Urinary bladder (tissue), 3 donors: ENCODE results near the gene RPL17.

DNA sequence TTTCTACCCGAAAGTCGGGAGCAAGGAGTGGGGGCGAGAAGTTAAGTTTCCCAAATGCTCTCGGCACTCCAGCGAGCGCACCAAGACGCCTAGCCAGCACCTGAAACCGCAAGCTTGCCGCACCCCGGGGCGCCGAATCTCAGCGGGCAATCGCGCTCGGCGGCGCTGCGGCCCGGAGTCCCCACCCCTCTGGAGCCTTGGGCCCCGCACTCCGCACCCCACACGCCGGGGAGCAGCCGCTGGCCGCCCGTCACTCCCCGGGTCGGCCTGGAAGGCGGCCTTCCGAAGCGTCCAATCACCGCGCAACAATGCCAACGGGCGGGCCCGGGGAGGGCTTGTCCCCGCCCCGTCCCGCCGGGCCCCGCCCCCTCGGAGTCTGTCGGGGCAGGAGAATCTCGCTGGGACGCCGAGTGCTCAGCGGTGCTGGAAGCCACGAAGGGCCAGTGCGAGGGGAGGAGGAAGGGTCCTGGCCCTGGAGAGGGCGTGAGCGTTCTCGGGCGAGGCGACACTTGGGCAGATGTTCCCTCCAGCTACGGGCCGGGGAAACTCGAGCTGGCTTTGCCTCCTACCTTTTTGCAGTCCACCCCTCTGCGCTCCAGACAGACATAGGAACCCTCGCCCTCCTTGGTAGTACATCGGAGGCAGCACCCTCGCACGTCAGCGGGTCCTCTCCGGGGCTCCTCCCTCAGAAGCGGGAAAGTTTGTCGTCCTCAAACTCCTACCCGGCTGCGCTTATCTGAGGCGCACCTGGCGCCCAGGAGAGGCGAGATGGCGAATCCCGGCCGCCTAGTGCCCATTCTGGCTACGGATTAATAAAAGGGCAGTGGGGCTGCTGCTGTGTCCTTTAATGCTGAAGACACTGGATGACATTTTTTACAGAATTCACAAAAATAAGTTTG lies 1.2 kb upstream of the ZBTB7C start:
- PRO-cap, result bidirectional peak, plus-strand start at position 409 of the sequence, minus-strand start at position 191 of the sequence
- RAMPAGE, long total RNA, result no peak

DNA sequence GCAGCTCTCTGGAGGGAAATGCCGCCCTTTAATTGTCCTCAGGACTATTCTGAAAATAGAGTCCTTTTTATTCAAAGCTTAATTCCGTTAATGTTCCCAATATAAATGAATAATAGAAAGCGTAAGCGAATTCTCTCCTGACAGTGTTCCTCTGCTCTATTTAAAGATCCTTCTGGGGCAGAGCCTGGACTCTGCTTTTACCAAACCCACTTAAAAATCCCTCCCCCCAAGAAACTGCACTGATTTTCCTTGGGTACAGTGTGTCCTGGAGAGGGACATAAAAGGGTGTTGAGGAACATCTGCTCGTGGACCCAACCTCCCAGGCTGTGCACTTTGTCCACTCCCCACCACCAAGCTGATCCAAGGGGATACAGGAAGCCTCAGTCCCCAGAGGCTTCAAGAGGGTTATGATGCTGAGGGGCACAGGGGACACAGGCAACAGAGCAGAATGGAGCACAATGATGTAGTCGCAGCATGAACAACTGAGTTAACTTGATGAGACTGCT lies 40.1 kb upstream of the ZBTB7C start:
- PRO-cap, result no peak
- RAMPAGE, long total RNA, result no peak

- PRO-cap, result no peak
- RAMPAGE, long total RNA, result no peak
Measured at GRCh38 chr18:48545500-48546077, 6.8 kb downstream of the CTIF start.

GRCh38 chr18:48727502-48728197 lies 188.8 kb downstream of the CTIF start:
- PRO-cap, result no peak
- RAMPAGE, long total RNA, result no peak

GRCh38 chr18:48734897-48735592 lies 196.2 kb downstream of the CTIF start:
- PRO-cap, result no peak
- RAMPAGE, long total RNA, result no peak

GRCh38 chr18:48755783-48756348 lies 194.9 kb downstream of the SMAD7 start:
- PRO-cap, result no peak
- RAMPAGE, long total RNA, result no peak

DNA sequence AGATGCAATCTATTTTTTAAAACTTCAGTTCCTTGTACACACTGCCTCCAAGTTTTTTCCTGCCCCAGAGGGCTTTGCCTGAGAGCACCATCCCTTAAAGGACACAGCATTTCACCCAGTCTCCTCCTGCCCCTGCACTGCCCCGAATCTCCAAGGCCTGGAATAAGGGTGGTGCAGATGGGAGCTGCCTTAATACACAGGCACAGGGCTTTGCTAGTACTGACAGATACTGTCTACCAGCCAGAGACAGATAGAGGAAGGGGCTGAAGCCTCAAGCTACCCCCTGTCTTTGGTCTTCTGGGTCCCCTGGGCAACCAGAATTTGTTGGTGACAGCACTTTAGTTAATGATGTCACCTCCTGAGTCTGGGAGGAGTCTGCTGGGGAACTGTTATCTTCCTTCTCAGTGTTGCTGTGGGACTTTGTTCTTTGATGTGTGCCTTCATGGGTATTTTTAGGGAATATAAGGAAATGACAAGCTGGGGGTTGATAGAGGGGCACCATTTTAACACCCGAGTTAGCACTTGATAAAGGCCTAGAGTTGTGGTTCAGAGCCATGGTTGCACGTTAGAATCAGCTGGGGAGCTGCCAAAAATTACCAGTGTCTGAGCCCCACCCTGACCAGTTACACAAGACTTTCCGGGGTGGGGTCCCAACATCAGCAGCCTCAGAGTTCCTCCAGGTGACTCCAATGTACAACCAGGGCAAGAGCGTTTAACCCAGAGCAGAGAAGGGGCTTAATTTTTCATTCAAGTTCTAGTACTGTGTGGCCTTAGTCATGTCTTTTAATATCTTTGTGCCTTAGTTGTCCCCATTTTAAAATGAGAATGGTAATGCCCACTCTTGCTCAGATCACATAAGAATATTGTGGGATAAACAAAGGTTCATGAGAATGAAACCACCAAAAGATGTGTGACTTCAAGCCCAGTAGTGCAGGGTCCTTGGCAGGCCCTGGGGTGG lies 136.8 kb downstream of the SMAD7 start:
- PRO-cap, result no peak
- RAMPAGE, long total RNA, result no peak

- PRO-cap, result no peak
- RAMPAGE, long total RNA, result no peak
Measured at GRCh38 chr18:48841374-48842285, 109.1 kb downstream of the SMAD7 start.

DNA sequence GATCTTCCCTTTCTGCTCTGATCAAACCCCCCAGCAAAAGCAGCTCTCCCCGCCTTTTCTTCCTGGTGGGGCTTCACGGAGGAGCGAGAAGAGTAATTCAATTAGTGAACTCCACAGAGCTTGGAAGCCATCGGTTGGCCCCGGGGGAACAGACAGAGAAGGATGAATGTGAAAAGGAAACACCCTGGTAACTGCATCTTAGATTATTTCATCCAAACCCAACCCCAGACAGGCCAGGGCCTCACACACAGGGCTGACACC lies 18.3 kb downstream of the SMAD7 start:
- PRO-cap, result no peak
- RAMPAGE, long total RNA, result no peak

GRCh38 chr18:48952900-48953231 lies 2.1 kb upstream of the SMAD7 start:
- PRO-cap, result no peak
- RAMPAGE, long total RNA, result no peak

- PRO-cap, result unidirectional peak, plus-strand start at chr18:48957935
- RAMPAGE, long total RNA, result no peak
Measured at GRCh38 chr18:48957691-48958216, 7.0 kb upstream of the SMAD7 start.

DNA sequence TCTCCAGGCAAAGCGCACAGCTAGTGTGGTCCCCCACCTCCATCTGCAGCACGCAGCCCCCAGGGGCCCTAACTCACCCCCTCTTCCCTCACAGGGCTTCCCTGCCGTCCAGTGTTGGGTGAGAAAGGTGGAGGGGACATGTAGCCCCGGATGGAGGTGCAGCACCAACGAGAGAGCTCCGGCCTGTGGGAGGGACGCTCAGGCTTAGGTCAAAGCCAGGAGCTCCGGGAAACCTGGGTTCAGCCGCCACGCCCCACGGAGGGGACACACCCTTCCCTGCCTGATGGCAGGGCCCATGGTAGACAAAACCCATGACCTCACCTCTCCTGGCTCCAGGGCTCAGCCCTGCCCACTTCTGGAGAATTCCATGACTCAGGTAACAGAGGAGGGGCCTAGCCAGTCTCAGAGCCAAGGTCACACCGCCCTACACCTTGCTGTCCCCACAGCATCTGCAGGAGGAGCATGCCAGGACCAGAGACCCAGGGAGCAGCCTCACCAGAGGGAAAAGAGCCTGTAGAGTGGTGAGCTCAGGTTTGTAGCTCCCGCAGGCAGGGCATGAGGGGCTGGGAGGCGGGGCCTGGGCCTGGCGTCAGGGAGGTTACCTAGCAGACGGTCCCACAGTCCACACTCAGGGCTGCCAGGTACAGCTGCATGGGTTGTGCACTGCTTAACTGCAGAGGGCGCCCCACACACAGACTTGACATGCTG lies 70.7 kb upstream of the SMAD7 start:
- PRO-cap, result no peak
- RAMPAGE, long total RNA, result no peak

DNA sequence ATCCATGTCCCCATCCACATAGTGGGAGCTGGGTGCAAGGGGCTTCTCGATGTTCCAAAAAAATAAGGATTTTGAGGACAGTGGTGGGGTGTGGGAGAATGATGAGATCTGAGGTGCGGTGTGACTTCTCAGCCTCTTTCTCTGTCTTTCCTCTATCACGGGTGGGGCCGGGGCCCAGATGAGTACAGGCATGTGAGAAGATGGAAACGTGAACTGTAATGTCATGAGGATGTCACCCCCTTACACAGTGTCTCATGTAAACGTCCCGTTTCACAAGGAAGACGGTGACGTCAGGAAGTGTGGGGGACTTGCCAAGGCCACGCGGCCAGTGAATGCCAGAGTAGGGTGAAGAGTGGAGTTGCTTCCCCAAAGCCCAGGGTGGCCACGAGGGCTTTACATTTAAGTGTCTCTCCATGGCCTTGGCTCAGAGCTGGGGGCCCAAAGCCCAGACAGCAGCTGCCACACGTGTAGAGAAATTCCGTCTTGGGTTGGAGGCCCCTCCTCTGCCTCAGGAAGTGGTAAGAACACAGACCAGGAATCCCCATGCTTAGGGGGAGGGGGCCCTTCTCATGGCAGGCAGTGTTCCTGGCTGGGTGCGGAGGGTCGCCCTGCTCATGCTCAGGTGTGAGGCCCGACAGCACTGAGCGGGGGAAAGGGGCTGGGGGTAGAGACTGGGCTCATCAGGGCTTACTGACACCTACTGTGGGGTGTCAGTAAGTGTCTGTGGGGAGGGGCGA lies 80.9 kb upstream of the SMAD7 start:
- PRO-cap, result no peak
- RAMPAGE, long total RNA, result no peak

DNA sequence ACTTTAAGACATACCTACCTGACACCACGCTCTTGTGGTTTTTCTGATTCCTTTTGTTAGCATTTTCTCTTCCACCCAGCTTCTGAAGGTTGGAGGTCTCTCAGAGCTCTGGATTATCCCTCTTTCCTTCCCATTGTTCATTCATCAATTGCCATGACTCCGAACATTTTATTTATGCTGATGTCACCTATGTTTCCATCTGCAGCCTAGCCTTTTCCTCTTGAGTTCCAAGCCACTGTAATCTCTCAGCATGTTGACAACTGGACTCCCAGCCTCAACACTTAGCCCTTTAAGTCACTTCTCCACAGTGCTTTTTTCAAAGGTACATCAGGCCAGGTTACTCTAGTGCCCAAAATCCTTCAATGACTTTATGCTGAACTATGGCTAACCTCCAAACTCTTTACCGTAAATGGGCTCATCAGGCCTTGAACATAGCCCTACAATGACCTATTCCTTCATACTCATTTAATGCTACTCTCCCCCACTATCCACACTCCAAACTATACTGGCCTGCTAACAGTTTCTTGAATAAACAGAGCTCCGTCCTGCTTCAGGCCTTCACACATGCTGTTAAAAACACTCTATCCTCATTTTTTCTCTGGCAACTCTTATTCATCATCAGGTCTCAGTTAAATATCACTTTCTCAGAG lies 190.4 kb upstream of the SMAD7 start:
- PRO-cap, result no peak
- RAMPAGE, long total RNA, result no peak

DNA sequence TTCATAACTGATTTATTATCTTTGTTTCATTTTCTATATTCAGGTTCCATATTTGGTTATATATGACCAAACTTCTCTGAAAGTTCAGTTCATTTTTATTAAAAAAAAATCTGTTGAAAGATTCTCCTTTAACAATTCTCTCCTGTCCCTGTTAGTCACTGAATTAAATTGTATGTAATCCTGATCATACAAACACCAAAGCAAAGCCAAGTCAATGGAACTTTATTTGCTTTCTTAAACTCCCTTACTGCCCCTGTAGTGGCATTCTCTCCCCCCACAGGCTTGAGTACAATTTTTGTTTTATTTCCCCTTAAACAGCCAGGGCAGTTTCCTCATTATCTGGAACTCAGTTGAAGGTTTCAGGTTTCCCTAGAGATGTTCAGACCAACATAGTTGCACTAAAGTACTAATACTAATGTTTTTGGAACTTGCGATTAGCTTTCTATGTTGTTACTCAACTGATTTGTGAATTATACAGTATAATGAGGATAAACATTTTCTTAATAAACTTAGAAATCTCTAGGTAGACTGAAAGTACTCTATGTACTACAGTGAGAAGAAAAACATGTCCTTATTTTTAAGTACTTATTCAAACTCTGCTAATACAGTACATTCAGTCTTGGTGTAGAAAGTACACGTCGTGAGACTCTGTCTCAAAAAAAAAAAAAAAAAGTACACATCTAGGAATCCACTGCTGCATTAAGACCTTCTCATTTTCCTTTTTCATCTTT lies 209.3 kb upstream of the SMAD7 start:
- PRO-cap, result no peak
- RAMPAGE, long total RNA, result no peak

DNA sequence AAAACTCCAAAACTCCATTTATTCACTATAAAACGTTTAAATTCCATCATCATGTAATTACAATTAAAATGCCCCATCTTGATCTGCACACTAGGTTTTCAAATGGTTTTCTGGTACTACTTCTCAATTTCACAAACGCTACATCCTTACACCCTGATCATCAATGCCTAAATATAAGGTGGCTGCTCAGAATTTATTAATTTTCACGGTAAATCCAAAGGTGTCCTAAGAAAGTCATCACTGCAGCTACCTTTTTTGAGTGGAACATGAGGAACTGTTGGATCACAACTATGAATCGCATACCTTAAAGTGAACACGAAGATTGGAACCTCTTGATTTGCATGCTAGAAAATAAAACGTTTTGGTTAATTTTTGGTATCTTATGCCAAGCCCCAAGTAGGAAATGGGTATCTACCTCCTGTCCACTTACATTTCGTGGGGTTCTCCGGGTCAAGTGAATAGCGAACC lies 1.1 kb downstream of the RPL17 start:
- PRO-cap, result no peak
- RAMPAGE, long total RNA, result no peak

DNA sequence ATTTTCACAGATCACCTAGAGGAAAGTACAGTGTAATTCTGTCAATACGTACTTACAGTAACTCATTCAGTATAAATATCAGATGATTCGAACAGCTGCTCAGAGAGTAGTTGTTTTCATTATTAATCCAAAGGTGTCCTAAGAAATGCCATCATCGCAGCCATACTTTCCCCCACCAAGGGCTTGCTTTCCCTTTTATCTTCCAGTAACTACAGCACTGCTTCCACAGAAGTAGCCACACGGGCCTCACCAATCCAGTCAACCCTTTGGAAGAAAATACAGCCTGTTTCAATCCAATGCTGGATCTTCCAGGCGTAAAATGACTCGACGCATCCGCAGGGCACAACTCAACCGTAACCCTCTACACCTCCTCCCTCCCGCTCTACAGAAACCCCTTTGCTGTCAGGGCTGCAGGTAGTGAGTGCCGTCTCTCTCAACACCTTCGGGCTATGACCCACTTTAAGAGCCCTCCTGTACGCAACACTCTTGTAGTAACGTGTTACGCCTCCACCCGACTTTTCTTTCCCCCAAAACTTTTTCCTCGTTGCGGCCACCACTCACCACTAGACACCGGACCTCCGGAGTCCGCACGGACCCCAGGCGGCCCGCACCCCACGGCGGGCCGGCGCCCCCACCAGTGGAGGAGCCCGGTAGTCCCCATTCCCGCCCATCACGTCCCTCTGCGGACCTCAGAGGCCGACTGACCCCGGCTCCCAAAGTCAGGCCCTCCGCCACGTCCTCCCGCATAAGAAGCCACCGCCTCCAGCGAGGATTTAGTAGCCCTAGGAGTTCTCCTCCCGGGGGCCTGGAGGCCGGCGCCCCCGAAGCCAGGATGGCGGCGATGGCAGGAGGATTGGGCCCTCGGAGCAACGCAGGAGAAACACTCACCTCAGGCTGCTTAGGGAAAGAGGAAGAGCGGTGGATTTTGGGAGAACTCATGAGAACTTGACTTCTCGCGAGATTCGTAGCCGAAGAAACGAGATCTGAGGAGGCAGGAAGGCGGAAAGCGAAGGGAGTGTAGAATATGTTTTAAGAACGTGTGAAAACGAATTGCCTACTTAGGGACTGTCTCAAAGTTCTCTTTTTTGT lies at the start of gene RPL17:
RPL17 (minus strand) TSS at position 896 of the 1,089 bp plus-strand sequence.
- PRO-cap, result unidirectional peak, minus-strand start at position 900 of the sequence
- RAMPAGE, long total RNA, result start-site peak on the minus strand centred at position 906 of the sequence, 23 bp wide, 91,426 and 24,972 reads in 2 replicates

DNA sequence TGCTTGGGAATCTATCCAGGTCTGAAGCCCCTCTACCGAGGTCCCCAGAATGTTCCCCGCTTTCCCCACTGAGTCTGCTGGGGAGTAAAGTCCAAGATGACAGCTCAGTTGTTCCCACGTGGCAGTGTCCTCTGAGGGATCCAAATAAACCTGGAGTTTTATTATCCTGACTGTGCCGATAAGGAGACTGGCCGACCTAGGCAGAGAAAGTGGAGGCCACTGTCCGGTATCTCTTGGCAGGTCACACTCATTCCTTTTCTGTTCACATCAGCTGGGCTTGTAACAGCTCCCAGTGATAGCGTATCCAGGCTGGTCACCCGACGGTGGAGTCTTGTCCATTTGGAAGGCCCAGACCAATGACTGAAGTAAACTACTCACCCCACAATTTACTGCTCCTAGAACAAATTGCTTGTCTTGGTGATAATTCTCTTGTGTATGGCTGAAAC lies 22.4 kb upstream of the RPL17 start:
- PRO-cap, result no peak
- RAMPAGE, long total RNA, result no peak

- PRO-cap, result no peak
- RAMPAGE, long total RNA, result no peak
Measured at GRCh38 chr18:49645660-49646370, 84.0 kb downstream of the LIPG start.

DNA sequence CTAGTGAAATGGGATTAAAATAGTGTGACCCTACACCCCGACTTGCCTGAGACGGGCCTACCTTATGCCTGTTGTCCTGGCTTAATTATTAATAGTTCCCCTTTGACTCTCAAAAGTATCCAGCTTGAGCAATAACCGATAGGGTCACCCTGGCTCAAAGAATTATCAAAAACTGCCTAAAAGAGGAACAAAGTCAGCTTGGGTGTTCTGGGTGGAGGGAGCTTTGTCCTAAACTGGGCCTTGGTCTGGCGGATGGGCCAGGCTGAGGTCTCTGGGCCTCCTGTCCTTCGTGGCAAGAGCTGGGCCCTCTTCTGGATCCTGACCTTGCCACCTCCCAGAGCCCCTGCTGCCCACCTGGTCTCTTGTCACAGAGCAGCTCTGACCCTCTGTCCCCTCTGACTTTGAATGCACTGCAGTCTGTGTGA lies 56.3 kb downstream of the ACAA2 start:
- PRO-cap, result no peak
- RAMPAGE, long total RNA, result no peak